Ascending aorta (tissue), 1 donor: ENCODE measurements around a stretch of chr7.

GRCh38 chr7:130994728-130995376, 260.8 kb upstream of the KLF14 start:
- PRO-cap = no peak

DNA sequence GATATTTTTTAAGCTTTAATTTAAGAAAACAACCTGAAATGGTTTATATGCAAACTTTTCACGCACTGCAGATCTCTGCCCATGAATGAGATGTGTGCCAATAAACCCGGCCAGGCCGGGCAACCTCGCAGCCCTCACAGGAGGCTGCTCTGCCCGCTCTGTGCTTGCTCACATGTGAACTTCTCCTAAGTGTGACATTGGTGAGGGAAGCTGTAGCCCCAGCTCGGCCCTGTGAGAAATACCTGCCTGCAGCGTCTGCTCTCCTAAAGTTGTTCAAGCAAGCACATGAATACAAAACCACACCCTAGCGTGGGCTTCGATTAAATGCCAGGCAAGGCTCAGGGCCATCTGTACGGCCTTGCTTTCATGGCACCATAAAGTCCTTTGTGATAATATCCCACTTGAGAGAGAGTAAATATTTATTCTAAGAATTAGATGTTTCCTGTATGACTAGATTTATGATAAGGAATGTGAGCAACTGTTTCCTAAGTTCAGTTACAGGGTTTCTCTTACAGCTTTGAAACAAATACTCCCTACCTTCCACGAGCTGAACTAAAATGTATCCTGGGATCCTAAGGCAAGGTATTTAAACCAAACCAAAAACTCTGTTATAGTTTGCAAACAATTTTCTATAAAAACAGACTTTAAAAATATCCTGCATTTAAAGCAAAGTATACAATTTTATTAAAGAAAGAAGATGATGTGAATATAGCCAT, 262.8 kb upstream of the KLF14 start:
- PRO-cap = no peak

GRCh38 chr7:131039724-131040295, 287.9 kb upstream of the MKLN1 start:
- PRO-cap = no peak

GRCh38 chr7:131053723-131054792, 273.6 kb upstream of the MKLN1 start:
- PRO-cap = no peak

GRCh38 chr7:131075292-131075799, 252.3 kb upstream of the MKLN1 start:
- PRO-cap = no peak

DNA sequence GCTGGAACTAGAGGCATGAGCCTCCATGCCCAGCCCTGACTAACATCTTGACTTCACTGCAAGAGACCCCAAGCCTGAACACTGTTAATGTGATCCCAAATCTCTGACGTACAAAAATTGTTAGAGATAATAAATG, 244.7 kb upstream of the MKLN1 start:
- PRO-cap = no peak

DNA sequence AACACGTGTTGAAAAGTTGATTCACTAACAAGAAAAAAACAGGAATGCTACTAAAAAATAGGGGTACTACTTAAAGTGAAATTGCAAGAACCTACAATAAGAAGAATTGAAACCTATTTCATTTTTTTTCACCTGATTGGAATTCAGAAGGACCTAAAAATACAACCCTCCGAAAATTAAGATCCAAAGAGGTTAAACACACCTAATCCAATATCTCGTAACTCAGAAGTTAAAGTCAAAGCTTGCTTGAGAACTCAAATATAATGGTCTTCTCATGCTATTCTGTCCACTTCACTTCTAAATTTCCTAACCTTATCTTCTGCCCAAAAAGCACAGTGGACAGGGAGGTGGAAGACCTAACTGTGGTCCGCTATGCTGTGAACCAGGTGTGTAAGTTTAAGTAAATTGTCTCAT, 235.2 kb upstream of the MKLN1 start:
- PRO-cap = no peak

GRCh38 chr7:131099241-131099499, 228.5 kb upstream of the MKLN1 start:
- PRO-cap = no peak

DNA sequence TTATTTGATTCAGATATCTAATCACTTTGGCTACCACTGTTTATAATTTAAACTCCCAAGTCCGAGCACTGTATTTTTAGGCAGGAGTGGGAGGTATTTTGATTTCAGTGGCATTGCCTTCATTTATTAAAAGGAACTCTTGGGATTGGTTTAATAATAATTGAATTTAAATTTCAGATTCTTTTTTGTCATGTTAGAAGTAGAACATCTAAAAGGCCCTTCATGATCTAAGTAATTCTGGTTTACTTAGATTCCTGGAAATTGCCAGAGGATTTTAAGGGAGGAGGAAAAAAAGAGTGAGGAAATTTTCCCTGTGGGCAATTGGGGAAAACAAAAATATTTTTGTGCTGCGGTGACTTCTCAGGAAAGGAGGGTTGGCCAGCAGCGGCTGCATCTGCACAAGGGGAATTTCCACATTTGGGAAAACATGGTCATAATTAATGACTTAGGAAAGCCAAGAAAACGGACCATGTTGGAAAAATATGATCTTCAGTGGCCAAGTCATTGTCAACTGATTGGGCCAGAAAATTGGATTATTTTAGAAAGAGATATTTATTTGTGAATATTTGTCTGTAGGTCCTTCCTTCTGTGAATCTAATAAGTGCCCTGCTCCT, 124.5 kb upstream of the MKLN1 start:
- PRO-cap = no peak

DNA sequence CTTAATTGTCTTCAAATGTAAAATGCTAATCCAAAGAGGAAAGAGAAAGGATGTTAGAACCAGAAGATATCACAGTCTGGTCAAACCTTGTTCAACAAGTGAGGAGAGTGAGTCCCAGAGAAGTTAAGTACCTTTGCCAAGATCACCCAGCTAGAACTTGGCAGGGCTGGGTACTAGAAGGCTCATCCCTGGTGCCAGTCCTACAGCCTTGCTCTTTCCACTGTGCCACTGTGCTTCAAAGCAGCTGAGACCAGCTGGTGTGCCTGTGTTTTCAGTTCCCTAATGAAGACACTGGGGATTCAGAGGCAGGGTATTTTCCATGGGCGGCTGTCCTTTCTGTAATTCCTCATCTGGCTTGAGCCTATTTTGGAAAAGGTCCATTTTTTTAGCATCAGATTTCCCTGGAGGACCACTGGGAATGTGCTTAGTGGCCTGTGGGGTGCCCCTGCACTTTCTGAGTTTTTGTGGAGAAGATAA, 54.7 kb upstream of the MKLN1 start:
- PRO-cap = no peak

GRCh38 chr7:131467657-131468089, 88.8 kb downstream of the PODXL start:
- PRO-cap = no peak

DNA sequence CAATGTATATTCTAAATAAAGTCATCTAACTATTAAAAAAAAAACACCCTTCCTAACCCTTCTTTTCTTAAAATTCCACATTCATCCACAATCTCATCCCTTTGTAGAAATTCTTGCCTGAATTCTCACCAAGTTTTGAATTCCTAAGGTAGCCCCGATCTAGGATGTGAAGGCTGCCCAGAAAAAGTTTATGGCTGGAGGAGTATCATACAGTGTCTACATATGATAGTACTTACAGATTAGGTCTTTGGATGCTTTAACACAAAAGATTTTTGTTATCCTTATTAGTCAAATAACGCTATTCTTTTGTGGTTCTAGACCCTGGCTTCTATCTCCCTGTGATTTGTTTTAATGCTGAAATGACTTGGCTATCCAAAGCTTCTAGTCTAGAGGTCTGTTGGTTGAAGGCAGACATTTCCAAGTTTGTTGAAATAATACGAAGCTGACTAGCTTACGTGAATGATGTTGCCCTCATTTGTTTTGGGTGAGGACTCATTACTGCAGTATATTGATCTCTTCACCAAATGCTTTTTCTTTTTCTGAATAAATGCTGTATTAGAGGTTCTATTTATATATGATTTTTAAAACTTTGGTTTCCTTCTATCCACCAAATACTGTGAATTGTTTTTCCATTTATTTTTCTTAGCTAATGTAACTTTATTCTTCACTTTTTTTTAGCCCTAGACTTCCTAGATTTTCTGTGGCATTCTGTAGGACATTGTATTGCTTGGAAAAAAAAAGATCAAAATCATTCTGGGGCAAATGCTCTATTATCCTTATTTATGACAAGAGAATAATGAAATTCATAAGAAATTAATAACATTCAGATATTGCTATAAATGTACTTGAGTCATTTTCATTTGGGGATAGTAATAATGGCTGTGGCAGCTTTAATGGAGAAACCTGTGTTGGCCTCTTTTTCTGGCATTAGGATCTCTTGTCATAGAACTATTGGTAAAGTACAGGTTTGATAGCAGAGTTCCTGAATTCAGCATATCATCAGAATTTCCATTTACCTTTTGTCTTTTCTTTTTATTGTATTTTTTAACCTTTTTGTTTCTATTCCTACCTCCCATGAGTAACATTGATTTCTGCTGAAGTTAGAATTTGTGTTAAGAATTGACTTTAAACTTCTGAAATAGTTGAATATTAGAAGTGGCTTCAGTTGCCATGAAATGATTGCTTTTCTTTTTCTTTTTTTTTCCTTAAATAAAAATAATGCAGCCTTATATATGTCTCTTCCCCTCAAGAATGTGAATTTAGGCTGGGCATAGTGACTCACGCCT, 64.8 kb downstream of the PODXL start:
- PRO-cap = no peak

- PRO-cap = no peak
Measured at GRCh38 chr7:131503498-131504625, 52.6 kb downstream of the PODXL start.

DNA sequence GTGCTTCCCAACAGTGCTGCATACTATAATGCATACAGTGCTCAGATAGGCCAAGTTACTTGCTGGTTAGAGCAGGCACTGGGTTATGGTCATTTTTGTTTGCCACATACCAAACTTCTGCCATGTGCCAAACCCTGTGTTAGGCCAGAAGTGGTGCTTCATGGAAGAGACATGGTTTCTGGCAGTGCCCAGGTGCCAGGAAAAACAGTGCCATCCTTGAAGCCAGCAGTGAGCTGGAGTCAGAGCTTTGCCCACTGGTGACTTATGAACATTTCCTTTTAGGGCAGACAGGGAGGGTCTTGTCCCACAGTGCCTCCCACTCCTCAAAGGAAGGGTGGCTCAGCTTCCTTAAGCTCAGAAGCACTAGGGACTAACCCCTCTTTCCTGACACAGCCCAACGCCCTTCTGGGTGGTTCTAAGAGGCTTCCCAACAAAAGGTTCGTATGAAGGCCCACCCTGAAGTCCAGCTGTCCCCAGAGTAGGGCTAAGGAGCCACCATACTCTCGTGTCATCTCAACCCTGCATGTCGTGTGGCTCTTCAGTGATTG, 2.0 kb downstream of the PODXL start:
- PRO-cap = no peak

- PRO-cap = bidirectional peak, plus-strand start at chr7:131556803, minus-strand start at chr7:131556609
Measured at GRCh38 chr7:131556711-131557419, 437 bp upstream of the PODXL start.

DNA sequence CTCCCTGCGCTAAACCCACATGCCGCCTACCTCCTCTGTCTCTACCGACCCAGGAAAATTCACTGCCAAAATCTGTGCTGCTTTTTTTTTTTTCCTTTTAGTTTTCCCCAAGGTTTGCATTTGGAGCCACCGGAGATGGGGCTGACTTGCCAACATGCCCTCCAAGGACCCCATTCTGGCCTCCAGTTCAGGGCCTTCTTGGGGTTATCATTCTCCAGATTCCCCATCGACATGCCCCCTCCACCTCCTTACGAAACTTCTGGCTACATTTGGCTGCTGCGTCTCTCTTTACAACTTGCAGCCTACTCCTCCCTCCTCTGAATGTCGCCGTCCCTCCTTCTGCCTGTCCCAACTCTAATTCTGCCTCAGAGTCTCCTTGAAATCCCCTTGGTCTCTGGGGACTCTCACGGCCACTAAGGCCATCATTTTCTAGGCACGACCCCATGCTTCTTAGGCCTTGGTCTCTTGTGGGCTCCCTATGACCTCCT, 72.2 kb upstream of the PODXL start:
- PRO-cap = no peak

DNA sequence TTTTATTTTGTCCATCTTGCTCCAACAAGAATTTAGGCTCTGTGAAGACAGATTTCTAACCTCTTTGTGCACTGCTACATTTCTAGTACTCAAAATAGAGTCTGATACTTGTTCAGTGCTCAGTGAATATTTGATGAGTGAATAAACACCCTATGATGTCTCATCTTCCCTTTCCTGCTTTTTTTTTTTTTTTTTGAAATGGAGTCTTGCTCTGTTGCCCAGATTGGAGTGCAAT, 420.4 kb upstream of the PODXL start:
- PRO-cap = no peak

DNA sequence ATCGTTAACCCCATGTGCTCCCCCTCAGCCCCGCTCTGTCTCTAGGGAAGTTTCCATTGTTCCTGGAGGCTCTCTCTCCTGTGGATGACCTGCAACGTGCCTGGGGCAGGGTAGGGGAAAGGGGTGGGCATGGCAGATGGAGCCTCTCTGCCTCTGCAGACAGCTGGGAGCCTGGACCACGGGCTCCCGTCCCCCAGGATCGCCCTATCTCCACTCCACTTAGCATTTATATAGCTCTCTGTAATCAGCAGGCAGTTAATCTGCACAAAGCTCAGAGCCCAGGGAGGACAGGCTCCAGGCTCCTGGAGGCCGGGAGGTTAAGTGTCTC, 369.7 kb downstream of the PLXNA4 start:
- PRO-cap = no peak

- PRO-cap = no peak
Measured at GRCh38 chr7:132402491-132403413, 173.5 kb downstream of the PLXNA4 start.

DNA sequence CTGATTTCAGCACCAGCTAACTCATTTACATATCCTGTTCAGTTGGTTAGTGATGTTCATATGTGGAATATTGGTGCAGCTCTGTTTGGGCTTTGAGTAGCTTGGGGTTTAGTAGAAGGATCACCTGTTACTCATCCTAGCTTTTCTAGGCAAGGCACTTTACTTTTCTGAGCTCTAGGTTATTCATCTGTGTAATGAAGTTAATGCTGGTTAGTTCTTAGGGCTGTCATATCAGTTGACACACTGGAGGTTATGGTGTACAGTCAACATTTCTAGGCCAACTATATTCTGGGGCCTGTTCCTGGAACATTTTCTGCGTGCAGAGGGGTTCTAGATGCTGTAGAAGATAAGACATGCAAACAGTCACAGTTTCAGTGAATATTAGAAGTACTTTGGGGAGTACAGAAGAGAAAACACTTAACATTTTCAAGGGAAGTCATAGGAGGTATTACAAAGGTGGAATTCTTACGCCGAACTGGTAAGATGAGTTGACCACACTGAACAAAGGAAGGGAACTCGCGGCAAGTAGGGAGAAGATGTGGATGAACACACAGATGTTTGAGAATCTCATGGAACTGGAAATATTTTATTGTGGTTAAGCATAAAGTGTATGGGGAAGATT, 238.6 kb downstream of the EXOC4 start:
- PRO-cap = no peak